ENCODE measurements around a stretch of chr14.

DNA sequence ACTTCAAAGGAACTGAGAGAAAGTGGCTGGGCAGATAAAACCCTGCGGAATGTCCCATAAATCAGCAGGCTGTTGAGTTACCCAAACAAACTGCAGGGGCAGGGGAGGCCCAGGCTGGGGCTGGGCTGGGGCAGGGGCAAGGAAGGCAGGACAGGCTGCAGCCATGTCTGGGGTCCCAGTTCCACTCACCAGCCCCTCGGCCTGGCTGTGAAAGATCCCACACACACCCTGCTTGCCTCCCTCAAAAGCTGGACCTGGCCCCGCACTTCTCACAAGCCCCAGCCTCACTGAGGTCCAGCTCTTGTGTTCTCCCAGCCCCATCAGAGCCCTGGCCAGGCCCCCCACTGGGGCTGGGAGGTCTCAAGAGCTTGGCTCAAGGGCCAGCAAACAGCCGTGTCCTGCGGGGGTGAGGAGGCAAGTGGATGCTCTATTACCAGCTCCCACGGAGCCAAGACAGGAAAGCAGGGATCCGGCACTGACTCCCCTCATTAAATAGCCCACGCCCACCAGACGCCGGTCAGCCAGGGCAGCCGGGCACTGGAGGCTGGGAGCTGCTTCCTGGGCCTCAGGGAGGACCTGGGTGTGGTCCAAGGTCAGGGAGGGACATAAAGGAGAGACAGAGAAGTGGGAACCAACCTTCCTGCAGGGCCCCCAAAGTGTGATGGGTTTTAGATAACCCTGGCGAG is 42.0 kb downstream of the CCNK start:
- RRBS: no CpG with 5 or more reads among the region's 12 CpGs

DNA sequence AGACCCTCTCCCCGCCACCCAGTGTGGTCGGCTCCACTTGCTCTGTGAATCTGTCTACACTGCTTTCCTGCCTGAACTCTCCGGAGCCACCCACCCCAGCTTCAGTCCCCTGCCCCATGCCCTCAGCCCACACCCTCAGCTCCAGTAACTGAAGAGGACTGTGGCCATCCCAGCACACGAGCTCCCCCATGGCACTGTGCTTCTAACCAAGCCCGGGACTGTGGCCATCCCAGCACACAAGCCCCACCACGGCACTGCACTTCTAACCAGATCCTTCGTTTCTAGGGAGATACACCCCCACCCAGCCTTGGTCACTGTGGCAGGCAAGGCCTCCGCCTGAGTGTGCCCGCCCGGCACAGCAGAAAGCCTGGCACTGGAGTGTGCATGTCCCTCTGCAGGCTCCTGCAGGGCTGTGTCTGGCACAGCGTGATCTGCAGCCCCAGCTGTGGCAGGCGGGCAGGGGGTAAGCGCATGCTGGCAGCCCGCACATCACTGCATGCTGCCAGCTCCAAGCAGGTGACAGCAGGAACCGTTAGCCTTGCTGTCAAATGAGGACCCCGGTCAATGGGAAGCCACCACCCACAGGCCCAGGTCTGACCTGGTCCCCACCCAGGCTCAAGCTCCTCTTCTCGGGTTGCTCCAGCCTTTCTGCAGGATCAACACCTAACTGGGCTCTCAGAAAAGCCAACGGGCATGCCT is 49.8 kb downstream of the CCDC85C start:
- RRBS: no CpG with 5 or more reads among the region's 18 CpGs

DNA sequence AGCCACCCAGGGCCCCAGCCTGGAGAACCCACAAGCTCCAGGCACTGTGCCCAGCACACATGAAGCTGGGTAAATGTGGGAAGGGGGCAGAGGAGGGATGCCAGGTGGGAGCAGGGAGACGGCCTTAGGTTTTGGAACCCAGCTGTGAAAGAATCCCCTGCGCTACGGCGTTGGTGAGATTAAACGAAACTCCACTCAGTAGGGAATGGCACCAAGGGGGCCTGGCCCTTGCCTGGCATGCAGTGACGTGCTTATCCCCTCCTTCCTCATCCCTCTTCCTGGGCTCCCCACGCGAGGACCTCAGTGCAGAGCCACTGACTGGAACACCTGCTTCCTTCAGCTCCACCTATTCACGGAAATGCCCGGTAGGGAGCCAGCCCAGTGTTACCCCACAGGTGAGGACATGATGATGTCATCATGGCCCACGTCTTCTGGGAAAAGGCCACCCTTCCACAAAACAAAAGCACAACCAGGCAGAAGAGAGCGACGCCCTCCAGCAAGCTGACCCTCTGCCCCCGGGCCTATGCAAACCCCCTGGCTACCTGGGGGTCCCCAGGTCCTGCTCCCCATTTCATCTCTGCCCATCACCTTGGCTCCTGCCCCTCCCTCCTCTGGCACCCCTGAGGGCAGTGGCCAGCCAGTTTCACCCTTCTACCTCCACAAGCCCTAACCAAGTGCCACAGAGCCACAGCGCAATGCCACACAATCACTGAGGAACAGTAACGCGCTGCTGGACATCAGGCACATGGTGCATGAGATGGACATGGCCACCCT is 42.1 kb downstream of the CCDC85C start:
- RRBS: no CpG with 5 or more reads among the region's 17 CpGs

- RRBS: no CpG with 5 or more reads among the region's 3 CpGs
Observed at GRCh38 chr14:99598941-99599224, 5.1 kb downstream of the CCDC85C start.

DNA sequence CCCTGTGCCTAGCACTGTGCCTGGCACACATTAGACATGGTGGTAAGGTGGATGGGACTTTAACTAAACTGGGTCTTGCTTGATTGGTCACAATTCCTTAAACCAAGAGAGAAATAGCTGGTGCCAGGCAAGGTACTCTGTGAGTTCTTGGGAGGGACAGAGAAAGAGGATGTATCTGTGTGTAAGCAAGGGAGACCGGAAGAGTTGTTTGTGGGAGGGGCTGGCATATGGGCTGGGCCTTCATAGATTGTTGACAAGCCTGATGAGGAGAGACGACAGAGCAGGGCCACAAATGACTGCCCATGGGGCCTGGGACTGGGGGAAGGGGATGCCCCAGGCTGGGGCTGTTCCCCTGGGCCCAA is 11.6 kb upstream of the CYP46A1 start:
- RRBS: no CpG with 5 or more reads among the region's 2 CpGs

DNA sequence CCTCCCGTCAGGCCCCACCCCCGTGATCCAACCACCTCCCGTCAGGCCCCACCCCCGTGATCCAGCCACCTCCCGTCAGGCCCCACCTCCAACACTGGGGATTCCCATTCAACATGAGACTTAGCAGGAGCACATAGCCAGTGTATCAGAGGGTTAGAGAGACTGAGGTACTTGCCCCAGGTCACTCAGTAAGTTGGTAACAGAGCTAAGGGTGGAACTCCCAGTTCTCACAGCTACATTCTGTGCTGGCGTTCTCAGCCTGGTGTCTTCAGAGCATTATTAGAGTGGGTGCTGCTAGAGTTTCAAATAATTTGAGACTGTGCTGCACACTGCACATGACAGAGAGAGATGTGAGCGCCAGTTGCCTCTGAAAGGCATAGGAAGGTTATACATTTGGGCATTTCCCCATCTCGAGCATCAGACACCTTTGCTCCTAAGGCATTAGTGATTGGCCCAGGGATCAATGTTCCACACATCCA is 115.8 kb upstream of the EVL start:
- RRBS: no CpG with 5 or more reads among the region's 8 CpGs

- RRBS: no CpG with 5 or more reads among the region's 1 CpG
Observed at GRCh38 chr14:99973206-99973405, 92.1 kb upstream of the EVL start.

DNA sequence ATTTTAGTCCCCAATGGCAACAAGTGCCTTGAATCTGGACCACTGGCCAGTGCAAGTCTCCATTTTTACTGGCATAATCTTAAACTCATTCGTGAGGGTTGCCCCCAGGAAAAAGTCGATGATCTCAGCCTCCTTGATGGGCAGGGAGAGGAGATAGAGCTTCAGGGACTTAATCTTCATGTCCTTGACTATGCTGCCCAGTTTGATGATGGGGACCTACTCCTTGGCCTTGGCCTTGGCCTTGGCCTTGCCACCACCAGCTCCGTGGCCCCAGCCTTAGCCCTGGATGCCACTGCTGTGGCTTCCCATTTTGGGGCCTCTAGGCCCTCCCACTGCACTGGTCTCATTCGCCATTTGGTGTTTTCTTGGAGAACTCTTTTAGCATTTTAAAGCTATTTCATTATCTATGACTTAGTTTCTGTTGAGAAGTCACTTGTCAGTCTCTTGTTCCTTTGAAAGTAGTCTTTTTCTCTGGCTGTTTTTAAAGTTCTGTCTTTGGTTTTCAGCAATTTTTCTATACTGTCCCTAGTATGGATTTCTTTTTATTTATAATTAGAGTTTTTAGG is 90.3 kb upstream of the EVL start:
- RRBS: no CpG with 5 or more reads among the region's 4 CpGs

GRCh38 chr14:100073774-100074211 is 8.6 kb downstream of the EVL start:
- RRBS: 95% methylated on average over 1 of the region's 10 CpGs

DNA sequence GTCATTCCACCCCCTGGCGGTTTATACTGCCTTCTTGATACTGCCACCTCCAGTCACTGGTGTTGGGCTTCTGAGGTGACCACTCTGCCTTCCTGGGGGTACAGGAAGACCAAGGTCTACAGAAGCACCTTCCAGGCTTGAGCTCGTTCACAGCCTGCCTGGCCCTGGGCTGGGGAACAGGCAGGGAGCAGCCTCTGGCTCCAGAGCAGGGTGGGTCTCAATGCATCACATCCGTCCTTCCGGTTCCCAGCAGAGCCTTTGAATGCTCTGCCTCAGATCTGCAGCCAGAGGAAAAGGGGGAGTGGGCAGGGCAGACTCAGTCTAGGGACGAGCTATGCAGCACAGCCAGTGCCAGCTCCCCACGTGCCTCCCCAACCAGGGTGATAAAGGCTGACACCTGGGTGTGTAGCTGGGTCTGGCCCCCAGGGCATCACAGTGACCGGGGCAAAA is 17.3 kb downstream of the DEGS2 start:
- RRBS: 100% methylated on average over 1 of the region's 7 CpGs

GRCh38 chr14:100158848-100159372 is 535 bp downstream of the DEGS2 start:
- RRBS: 1% methylated on average over 13 of the region's 51 CpGs

DNA sequence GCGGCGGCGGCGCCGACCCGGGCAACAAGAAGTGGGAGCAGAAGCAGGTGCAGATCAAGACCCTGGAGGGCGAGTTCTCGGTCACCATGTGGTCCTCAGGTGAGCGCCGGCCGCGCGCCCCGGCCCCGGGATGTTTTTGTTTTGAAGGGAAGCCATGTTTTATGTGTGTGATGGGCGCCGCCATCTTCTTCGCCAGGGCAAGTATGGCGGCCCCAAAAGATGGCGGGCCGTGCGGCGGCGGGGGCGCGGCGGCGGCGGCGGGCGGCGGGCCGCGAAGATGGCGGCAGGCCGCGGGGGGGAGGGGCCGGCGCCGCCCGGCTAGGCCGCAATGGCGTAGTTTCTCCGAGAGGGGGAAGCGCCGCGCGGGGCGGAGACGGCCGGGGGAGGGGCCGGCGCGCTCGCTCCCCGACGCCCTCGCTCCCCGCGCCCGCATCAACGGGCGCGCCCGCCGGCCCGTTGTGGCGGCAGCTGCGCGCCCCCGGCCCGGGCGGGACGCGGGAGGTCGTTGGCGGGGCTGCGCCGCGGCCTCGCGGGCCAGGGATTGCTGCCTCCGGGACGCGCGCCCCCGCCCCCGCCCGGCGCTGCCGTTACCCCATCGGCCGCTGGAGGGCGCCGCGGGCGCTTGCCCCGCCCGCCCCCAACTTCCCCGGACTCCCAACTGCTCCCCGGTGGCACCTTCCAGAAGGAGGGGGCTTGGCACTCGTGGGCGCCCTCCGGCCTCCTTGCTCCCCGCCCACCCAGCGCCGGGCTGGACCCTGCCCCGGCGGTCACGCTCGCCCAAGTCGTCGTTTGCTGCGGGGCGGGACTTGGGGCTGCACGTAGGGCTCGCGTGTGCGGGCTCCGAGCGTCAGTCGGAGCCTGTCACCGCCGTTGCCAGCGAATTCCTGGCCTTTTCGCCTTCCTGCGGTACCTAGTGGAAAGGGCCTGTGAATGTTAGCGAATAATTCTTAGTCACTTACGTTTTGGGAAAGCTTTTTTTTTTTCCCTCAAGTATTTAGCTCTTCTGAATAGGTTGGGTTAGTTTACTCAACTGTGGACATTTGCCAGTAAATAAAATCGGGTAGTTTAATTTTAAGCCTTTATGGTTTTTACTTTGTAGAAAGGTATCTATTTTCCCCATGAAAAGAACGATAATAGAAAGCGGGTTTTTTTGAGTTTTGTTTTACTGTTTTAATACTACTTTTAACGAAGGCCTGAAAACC is 1.3 kb downstream of the YY1 start:
- RRBS: 2% methylated on average over 55 of the region's 133 CpGs

DNA sequence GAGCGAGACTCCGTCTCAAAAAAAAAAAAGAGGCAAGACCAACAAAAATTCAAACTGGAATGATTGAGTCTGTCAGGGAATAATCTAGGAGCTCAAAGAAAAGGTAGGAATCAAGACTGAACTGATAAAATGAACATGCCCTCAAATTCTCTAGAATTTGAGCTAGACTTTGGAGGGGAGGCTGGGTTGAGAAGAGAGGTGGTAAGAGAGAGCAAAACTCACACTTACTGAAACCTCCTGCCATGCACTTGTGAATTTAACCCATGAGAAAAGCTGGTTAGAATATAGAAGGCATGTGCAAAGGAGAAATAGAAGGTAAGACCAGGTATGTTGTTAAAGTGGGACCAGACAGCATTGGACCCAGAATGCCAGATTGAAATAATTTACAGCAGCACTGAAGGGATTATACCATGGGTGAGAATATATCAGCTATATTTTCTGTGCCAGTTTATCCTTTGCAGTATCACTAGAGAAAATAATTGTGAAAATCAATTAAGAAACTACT is 20.6 kb downstream of the YY1 start:
- RRBS: no CpG with 5 or more reads among the region's 2 CpGs

GRCh38 chr14:100312583-100313025 is 6.4 kb upstream of the SLC25A29 start:
- RRBS: no CpG with 5 or more reads among the region's 6 CpGs

DNA sequence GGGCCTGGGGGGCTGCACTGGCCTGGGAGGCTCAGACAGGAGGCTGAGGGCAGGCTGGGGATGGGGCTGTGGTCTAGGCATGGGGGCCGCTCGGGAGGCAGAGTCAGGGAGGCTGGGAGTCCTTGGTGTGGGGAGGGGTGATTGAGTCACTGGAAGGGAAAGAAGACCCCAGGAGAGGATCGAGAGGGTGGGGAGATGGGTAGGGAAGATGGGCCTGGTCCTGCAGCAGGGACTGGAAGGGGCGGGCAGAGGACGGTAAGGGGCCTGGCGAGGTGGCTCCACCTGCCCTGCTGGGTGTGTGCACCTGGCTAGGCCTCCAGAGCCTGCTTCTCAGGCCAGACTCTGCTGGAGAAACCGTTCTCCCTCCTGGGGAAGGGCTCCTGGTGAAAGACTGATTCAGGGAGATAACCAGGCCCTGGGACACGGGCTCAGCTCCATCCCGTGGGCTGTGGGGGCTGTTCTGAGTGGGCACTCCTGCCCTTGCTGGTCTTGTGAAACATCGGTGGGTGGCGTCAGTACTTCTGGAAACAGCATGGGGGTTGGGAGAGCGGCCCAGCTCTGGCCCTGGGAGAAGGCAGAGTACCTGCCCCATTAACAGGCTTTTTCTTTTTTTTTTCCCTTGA is 594 bp downstream of the SLC25A47 start:
- RRBS: no CpG with 5 or more reads among the region's 12 CpGs

GRCh38 chr14:100332662-100333756 is 9.9 kb downstream of the SLC25A47 start:
- RRBS: no CpG with 5 or more reads among the region's 18 CpGs

DNA sequence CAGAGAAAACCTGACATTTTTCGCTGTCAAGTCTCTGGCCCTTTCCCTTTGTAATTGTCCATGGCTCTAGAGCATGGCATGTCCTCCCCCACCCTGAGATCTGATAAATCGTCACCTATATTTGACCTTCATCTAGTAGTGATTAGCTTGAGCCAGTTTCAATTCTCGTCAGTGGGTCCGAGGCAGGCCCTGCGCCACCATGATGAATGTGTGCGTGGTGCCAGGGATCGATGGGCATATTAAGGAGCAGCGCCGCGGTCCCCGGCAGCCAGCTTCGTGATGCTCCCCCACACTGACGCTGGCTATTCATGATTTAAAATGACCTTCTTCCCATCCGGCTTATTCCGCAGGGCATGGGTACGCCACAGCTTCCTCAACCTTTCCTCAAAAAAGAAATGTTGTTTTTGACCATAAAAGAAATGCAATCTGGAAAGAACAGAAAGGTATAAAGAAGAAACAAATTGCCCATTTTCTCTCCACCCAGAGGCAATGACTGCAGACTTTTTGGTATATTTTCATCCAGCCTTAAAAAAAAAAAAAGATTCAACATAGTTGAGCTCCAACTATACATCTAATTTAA is 14.9 kb downstream of the WDR25 start:
- RRBS: 95% methylated on average over 4 of the region's 16 CpGs

GRCh38 chr14:100425025-100425557 is 48.8 kb downstream of the WDR25 start:
- RRBS: no CpG with 5 or more reads among the region's 4 CpGs

- RRBS: no CpG with 5 or more reads among the region's 11 CpGs
Observed at GRCh38 chr14:100439157-100439782, 63.0 kb downstream of the WDR25 start.

GRCh38 chr14:100500206-100500438 is 87.1 kb downstream of the BEGAIN start:
- RRBS: no CpG with 5 or more reads among the region's 6 CpGs